ENCODE data around the gene VEZF1.

DNA sequence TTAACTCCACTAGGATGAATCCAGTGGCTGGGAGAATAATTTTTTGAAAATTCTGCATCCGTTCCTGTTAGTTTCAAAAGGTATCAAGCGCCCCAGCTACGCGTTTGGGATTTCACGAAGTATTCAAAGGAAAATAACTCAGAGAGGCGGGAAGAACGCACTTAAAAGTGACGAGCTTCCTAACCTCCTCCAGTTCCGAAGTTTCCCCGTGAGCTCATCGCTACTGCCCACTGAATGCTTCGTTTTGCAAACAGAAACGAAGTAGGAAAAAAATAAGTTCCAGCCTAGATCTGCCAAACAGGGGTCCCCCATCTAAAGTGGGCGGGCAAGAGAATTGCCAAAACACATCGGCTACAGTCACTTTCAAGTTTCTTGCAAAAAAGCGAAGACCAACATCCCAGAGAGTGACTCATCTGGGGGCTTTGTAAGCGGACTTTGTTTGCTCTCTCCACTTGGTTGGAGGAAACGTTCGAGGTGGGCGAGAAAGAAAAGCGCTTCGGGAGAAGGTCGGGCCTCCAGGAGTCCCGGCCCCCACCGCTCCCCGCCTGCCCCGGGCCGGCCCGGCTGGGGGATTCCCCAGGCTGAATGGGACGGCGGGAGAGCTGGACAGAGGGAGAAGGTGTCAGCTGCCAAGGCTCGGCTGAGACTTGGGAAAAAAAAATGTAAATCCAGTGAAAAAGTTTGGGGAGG, 1.2 kb downstream of the VEZF1 start:
- PRO-cap = unidirectional peak, plus-strand start at position 192 of the sequence; unidirectional peak, plus-strand start at position 451 of the sequence; unidirectional peak, plus-strand start at position 586 of the sequence
- RAMPAGE, long total RNA, 2 experiments = no peak in any of the 2 experiments

DNA sequence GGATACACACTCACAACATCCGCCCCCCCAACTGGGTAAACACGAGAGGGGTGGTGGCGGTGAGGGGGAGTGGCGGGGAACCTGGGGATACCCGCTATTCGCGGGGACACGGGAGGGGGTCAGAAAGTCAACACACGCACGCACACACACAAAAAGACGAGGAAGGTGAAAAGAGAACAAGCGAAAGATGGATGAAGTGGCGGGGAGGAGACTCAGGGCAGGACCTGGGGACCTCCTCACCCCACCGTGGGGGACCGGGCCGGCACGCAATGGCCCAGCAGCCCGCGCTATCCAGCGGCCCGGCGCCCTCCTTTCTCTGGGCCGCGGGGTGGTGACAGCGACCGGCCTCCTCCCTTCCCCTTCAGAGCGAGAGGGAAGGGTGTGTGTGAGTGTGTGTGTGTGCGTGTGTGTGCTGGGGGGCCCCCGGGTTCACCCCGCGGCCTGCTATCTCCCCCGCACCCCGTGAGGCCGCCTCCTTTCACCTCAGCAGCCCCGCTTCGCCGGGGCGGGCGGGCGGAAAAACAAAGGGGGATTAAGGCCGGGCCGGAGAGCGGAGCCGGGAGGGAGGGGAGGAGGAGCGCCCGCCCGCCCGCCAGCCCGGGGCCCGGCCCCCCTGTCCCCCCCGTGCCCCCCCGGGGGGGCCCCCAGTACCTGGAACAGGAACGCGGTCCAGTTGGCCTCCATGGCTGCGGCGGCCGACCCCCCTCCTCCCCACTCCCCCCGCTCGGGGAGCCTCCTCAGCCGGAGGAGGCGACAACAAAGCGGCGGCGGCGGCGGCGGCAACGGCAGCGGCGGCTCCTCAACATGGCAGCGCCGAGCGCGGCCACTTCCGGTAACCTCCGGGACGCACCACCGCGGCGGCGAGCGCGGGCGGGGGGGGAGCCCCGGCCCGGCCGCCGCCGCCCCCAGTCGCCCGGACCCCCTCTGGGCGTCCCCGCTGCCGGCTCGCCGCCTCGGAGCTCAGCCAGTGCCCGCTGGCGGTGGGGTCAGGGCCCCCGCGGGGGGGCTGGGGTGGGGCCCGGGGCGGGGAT, at the start of gene VEZF1:
TSS of gene VEZF1 (minus strand) at position 827 of the 1,031 bp plus-strand sequence.
- PRO-cap = bidirectional peak, plus-strand start outside the sequence, minus-strand start at position 801 of the sequence
- RAMPAGE, long total RNA, 2 experiments = start-site peak on the minus strand in 1 of 2 experiments, centred at position 777 of the sequence, 23 reads per replicate

GRCh38 chr17:57988459-57989377, 664 bp upstream of the VEZF1 start:
- PRO-cap = bidirectional peak, plus-strand start at chr17:57988535, minus-strand start at chr17:57988228
- RAMPAGE, long total RNA, 2 experiments = no peak in any of the 2 experiments

DNA sequence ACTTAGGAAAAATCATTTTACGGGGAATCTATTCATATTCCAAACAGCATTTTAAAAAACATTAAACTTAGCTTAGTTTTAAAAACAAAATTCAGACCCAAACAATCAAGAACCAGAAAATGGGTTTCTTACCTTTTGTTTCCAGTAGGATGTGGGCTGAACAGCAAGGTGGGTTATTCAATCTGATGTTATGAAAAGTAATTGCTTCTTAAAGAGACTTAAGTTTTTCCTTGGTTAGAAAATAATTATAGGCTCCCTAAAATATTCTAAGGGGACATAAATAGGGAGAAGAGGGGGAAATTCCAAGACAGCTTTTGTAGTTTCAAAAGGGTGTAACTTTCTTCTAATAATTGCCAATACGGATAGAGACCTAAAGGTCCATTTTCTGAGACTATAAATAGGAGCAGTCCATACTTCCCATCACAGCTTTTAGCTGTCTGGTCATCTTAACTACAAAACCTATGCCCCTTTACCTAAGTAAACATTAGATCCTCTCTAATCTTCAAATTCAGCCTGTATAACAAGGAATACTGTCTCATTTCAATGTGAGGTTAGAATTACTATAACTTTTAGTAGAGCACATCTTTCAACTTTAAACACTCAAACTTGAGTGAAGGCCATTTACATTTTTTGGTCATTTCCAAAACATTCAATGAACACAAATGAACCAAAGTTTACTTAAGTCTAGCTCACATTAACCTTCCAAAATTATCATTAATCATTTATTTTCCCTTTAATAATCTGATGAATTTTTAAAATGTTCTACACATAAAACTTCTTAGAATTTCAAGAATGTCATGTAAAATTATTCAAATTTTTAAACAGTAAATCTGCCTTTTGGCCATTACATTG, 5.5 kb downstream of the SRSF1 start:
- PRO-cap = no peak
- RAMPAGE, long total RNA, 2 experiments = no peak in any of the 2 experiments

DNA sequence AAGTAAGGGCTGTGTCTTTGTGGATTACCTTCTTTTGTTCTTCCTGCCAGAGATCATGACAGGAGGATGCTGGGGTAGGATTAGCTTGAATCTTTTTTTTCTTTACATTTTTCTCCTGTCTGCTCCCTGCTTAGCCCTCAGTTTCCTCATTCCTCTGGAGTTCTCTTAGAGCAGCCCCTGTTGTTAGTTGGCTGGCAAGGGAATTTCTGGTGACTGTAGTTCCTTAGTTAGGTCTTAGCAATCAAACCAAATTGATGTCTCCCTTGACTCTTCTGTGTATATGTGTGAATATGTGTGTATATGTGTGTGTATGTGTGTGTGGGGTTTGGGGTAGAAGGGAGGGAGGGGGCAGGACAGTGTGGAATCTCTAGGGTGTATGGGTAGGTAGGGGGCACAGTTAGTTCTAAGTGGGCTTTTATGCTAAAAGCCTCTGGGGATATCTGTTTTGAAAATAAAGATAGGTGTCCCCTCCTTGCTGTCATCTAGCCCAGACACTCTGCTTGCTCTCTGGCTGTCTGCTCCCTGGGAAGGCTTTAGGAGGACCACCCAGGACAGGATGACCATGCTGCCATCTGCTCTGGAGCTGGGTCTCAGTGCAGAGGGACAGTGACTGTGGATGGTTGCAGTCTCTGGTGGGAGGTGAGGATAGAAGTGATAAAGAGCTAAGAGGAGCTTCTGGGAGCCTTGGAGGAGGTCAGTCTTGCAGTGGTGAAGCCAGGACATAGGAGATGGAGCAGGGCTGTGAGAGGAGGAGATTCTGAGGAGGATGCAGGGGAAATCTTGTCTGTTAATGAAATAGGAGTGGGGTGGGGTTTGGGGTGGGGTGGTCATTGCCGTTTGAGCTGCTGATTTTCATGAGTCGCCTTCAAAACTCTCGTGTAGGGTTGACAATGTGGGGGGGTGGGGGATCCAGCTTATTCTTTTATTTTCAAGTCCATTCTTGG, 7.0 kb downstream of the DYNLL2 start:
- PRO-cap = no peak
- RAMPAGE, long total RNA, 2 experiments = no peak in any of the 2 experiments

GRCh38 chr17:58305191-58305759, 23.3 kb downstream of the TSPOAP1 start:
- PRO-cap = no peak
- RAMPAGE, long total RNA, 2 experiments = no peak in any of the 2 experiments

DNA sequence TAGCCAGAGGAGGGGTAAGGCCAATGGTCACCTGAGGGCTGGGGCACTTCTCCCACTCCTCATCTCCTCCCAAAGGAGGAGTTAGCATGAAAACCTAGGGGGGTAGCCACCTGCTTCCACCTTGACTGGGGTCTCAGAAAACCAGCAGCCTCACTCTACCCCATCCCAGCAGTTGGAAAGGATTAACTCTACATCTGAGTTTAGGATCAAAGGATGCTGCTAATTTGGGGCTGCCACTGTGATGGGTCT, 3.0 kb downstream of the TSPOAP1 start:
- PRO-cap = no peak
- RAMPAGE, long total RNA, 2 experiments = no peak in any of the 2 experiments

DNA sequence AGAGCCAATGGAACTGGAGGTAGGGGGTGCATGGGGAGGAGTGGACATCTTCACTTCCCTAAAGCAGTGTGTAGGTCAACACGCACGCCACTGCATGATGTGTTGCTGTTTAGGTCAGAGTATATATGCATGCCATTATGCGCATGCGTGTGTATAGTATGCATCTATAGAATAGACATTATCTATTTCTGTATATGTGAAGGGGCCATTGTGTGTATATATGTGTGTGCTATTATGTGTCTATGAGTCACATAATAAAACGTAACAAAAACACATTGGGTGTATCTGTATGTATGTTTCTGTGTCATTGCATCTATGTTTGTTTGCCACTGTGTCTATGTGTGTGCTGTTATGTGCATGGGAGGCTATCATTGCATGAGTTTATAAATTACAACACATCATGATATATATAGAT, 1.1 kb upstream of the TSPOAP1 start:
- PRO-cap = no peak
- RAMPAGE, long total RNA, 2 experiments = no peak in any of the 2 experiments

DNA sequence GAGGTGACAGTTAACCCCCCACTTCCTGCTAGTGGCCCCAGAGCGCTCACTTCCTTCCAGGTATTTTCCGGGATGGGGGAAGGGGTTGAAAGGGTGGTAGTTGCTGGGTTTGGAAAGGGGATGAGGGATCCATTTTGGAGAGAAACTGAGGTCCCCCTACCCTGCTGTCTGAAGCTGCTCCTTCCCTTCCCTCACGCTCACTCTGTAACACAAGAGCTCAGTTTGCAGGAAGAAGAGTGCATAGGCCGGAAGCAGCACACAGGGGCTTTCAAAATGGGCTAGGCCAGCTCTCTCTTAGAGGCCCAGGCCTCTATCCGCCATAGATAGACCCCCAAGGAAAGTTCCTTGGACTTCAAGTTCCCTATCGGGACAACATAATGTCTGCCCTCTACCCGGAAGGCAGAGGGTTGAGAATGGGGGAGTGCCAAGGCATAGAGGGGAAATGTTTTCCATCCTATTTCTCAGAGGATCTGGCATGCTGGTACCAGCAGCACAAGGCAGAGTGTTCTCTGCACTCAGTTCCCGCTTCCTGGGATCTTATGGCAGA, 10.9 kb upstream of the TSPOAP1 start:
- PRO-cap = bidirectional peak, plus-strand start at position 404 of the sequence, minus-strand start at position 204 of the sequence
- RAMPAGE, long total RNA, 2 experiments = no peak in any of the 2 experiments

DNA sequence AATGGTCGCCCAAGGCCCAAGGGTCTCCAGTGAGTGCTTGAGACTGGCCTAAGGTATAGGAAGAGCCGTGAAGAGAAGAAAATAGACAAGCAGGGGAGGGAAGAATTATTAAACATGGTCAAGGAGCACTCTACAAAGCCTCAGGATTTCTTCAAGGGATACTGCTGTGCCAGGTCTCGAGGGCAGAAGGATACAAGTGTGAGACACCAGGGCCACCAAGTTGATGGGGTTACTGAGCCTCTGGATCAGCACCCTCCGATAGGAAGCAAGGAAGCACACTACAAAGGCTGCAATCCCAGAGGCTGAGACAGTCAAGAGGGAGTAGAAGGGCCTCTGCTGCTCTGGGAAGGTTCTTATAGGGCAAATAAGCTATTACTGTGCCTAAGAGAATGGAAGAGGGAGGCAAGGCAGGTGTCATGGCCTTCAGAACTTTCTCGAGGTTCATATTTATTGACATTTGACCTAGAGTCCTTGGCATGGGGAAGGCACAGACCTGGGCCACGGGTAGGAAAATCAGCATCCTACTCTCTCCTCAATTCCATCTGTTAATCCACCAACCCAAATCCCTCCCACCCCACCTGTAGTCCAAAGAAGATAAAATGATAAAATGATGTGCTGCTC, 6.4 kb downstream of the SUPT4H1 start:
- PRO-cap = no peak
- RAMPAGE, long total RNA, 2 experiments = no peak in any of the 2 experiments

GRCh38 chr17:58347399-58347945, 4.5 kb downstream of the SUPT4H1 start:
- PRO-cap = no peak
- RAMPAGE, long total RNA, 2 experiments = no peak in any of the 2 experiments

- PRO-cap = no peak
- RAMPAGE, long total RNA, 2 experiments = no peak in any of the 2 experiments
Measured at GRCh38 chr17:58414990-58415700, 2.2 kb downstream of the RNF43 start.

DNA sequence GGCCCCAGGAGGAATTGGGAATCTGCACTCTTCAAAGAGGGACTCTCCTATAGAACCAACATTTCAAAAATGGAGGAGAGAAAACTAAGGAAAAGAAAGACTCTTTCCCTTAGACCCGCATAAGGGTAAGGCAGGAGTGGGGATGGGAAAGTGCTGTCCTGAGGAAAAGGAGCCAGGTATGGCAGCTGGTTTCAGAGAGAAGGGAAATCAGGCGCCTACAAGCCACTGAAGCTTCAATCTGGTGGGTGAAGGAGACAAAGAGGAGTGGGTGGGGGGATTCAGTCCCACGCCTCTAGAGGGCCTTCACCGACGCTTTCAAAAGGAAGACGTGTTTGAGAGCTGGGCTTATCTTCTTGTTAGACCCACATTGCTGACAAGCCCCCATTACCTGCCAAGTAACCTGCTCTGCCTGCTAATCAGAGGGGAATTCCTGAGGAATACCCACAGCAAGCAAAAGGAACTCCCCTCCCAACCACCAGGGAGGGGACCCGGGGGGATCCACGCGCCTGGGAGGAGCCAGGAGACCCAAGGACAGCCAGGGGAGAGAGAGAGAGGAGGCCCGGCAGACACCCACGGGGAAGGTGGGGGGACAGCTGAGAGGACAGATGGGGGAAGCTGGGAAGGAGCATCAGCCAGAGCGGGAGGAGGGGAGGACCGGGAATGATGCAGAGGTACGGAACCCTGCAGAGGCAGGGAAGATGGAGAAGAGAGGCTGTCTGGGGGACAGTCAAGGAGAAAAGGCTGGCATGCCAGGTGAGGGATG, 1.1 kb downstream of the MTMR4 start:
- PRO-cap = no peak
- RAMPAGE, long total RNA, 2 experiments = no peak in any of the 2 experiments

DNA sequence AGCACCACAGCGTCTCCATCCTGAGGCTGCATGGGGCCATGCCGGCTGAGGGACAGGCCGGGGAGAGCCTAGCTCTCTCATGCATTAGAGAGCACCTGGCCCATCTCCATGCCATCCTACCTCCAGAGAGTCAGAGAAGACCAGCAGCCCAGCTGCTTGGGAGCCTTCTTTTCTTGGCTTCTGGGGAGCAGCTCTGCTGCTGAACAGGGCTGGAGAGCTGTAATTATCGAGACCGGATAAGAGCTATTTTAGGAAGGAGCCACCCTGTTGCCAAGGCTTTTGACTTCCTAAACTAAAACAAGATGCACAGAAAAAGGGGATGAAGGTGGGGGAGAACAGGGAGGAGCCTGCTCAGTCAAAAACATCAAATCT, 5.2 kb downstream of the SEPTIN4 start:
- PRO-cap = no peak
- RAMPAGE, long total RNA, 2 experiments = no peak in any of the 2 experiments

GRCh38 chr17:58569219-58569542, 25.1 kb upstream of the SEPTIN4 start:
- PRO-cap = no peak
- RAMPAGE, long total RNA, 2 experiments = no peak in any of the 2 experiments

- PRO-cap = no peak
- RAMPAGE, long total RNA, 2 experiments = no peak in any of the 2 experiments
Measured at GRCh38 chr17:58741089-58741767, 14.4 kb upstream of the PPM1E start.

DNA sequence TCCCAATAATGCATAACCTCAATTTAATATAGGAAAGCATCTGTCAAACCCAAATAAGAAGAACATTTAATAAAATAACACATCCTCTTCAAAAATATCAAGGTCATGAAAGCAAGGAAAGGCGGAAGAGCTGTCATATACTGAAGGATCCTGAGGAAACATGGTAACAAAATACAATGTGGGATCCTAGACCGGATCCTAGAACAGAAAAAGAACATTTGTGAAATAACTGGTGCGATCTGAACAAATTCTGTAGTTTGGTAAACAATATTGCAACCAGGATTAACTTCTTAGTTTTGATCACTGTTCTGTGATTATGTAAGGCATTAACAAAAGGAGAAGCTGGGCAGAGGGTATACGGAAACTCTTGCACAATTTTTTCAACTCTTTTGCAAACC, 109.8 kb downstream of the TRIM37 start:
- PRO-cap = no peak
- RAMPAGE, long total RNA, 2 experiments = no peak in any of the 2 experiments

GRCh38 chr17:59027627-59028261, 78.9 kb downstream of the TRIM37 start:
- PRO-cap = no peak
- RAMPAGE, long total RNA, 2 experiments = no peak in any of the 2 experiments

- PRO-cap = no peak
- RAMPAGE, long total RNA, 2 experiments = no peak in any of the 2 experiments
Measured at GRCh38 chr17:59327881-59328455, 3.5 kb upstream of the YPEL2 start.

GRCh38 chr17:59357951-59358422, 26.5 kb downstream of the YPEL2 start:
- PRO-cap = no peak
- RAMPAGE, long total RNA, 2 experiments = no peak in any of the 2 experiments